Heart (tissue), 3 donors: ENCODE measurements around the gene GTPBP3.

DNA sequence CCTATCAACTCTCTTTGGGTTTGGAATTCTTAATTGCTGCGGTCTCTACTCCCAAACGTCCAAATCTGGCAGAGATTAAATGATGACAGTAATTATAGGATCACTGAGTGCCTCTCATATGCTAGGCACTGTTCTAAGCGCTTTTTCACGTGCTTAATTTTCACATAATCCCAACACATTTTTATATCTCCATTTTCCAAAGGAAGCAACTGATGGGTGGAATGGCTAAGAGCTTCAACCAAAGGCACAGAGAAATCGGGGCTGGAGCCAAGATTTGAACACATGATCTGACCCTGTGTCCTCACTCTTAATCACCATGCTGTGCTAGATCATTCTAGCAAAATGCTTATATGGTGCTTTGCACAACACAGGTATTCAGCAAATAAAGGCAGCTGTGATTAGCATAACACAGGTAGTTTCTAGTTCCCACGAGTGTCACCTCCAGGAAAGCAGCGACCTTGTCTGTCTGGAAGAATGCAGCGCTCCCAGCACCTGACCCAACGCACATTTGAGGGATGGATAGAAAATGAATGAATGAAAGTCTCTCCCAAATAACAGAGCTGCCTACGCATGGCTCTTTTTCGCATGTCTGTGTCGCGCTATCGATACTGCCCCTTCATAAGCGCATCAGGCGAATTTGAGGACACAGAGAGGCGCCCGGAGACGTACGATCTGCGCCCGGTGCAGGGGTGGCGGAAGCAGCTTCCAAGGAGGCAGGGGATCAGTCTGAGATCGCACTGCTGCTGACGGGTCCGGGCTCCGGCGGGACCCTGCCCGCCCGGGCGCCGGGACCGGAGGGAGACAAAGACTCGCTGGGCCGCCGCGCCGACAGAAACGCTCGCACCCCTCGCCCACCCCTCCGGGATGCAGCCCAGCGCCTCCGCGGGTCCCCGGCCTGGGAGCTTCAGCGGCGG is 777 bp downstream of the EPS15L1 start:
- RAMPAGE, long total RNA, 2 experiments, result no peak in any of the 2 experiments

DNA sequence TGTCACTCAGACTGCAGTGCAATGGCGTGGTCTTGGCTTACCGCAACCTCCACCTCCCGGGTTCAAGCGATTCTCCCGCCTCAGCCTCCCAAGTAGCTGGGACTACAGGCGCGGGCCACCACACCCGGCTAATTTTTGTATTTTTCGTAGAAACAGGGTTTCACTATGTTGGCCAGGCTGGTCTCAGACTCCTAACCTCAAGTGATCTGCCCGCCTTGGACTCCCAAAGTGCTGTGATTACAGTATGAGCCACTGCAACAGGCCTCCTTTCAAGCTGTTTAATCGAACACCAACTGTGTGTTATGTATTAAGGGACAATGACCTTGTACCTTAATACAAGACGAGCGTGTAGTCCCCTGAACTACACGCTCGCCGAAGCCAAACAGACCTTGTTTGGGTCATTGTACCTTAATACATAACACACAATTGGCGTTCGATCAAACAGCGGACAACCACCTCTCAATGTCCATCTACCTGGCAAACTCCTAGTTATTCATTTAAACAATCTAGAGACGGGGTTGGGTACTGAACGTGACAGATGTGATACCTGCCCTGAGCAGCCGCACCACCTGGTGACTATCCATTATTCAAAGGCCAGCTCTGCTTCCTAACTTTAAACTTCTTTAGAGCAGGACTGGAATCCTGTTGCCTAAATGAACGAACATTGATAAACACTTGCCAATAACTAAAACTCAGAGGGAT is 1.4 kb downstream of the CHERP start:
- RAMPAGE, long total RNA, 2 experiments, result no peak in any of the 2 experiments

GRCh38 chr19:16566097-16566599 is 6.1 kb downstream of the SLC35E1 start:
- RAMPAGE, long total RNA, 2 experiments, result no peak in any of the 2 experiments

GRCh38 chr19:16652329-16653058 is 7.5 kb downstream of the SMIM7 start:
- RAMPAGE, long total RNA, 2 experiments, result no peak in any of the 2 experiments

GRCh38 chr19:16836331-16836958 is 7.2 kb downstream of the SIN3B start:
- RAMPAGE, long total RNA, 2 experiments, result no peak in any of the 2 experiments

DNA sequence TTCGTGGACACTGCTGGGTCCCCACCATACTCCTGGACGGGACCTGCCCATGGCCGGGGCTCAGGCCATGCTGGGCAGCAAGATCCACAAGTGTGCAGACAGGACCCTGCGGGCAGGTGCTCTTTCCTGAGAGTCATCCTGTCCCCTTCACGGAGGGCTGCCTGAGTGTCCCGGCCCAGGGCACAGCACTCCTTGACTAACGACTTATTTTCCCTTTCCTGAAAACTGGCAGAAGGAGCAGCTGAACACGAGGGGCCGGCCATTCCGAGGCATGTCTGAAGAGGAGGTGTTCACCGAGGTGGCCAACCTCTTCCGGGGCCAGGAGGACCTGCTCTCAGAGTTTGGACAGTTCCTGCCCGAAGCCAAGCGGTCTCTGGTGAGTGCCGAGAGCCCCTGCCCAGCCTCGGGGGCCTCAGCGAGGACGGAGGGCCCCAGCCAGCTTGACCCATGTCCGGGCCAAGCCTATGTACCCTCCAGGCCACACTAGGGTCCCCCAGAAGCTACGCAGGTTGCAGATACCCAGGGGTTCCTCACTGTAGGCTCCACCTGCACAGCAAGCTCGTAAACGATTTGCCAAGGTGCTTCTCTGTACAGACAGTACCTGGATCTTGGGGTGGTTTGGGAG is 17.7 kb downstream of the SIN3B start:
- RAMPAGE, long total RNA, 2 experiments, result no peak in any of the 2 experiments

GRCh38 chr19:16871279-16872623 is 17.0 kb upstream of the F2RL3 start:
- RAMPAGE, long total RNA, 2 experiments, result no peak in any of the 2 experiments

DNA sequence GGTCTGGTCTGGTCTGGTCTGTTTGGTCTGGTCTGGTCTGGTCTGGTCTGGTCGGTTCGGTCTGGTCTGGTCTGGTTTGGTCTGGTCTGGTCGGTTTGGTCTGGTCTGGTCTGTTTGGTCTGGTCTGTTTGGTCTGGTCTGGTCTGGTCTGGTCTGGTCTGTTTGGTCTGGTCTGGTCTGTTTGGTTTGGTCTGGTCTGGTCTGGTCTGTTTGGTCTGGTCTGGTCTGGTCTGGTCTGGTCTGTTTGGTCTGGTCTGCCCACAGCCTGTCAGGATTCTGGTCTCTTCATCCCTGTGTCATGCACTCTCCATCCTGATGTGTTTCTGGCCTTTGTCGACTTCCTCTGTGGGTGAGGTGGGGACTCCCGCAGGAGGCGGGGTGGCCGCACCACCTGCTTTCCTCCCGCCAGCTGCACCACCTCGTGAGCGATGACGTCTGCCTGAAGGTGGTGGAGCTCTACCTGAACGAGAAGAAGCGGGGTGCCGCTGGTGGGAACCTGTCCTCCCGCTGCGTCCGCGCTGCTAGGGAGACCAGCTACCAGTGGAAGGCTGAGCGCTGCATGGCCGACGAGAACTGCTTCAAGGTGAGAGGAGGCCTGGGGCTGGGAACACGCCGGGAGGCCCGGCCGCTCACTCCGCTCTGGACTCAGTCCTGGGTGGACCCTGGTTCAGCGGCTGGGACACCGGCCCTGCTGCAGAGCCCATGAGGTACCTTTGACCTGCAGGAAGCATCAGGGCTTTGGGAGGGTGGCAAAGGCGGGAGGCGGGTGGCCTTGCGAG is 13.0 kb upstream of the F2RL3 start:
- RAMPAGE, long total RNA, 2 experiments, result no peak in any of the 2 experiments

DNA sequence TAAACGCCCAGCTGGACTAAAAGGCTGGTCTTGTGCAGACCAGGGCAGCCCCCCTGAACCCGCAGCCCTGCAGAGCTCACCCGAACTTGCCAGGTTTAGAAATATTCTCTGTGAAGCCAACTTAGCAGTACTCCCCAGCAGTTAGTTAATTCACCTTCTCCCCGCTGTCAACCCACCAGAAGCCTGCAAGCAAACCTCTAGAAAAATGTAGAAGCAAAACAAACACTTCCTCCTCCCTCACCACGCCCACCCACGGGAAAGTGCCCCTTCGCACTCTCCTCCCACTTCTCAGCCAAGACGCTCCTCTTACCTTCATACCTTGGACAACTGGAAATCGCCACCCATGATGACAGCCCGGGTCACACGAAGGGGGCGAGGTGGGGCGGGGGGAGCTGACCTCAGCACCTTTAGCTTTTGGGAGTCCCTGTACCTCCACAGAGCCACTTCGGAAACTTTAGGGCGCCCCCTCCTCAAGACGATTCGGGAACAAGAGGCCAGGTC is 626 bp downstream of the CPAMD8 start:
- RAMPAGE, long total RNA, 2 experiments, result no peak in any of the 2 experiments

- RAMPAGE, long total RNA, 2 experiments, result no peak in any of the 2 experiments
These were observed 19.6 kb downstream of the MYO9B start for GRCh38 chr19:17094853-17095802.

- RAMPAGE, long total RNA, 2 experiments, result no peak in any of the 2 experiments
These were observed 26.3 kb downstream of the MYO9B start for GRCh38 chr19:17101518-17102621.

- RAMPAGE, long total RNA, 2 experiments, result no peak in any of the 2 experiments
These were observed 29.1 kb downstream of the MYO9B start for GRCh38 chr19:17104690-17105156.

DNA sequence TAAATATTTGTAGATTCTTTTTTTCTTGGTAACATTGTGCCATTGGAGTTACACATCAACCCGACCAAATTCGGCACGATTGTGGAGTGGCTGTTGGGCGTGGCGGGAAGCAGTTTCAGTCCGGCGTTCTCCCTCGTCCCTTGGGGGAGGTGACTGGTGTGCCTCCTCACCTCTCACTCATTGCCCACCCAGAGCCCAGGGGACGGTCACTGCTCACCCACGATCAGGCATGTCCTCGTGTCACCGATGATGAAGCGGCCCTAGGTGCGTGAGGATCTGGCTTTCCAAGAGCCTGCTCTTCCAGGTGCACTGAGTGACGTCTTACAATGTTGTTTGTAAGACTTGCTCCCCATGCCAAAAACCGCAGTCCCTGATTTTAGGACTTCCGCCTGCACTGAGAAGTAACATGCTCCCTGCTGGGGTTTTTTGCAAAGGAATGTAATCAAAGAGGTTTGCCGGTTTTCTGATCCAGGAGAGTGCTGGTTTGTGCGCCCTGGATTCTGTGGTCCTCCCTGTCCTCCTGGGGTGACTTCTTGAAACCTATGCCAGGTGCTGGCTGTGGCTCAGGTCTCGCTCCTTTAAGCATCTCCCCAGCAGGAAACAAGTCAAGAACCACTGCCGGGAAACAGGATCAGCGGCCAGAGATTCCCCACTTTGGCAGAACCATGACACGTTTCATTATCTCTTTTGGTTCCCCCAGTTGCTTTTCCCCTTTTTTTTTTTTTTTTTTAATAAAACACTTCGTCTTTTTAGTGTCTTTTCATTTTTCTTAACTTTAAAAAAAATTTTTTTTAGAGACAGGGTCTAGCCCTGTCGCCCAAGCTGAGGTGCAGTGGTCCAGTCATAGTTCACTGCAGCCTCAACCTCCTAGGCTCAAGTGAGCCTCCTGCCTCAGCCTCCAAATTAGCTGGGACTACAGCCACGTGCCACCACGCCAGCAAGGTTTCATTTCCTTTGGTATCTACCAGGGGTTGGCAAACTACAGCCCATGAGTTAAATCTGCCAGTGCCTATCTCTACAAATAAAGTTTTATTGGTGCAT is 39.0 kb downstream of the MYO9B start:
- RAMPAGE, long total RNA, 2 experiments, result no peak in any of the 2 experiments

GRCh38 chr19:17187450-17188214 is 27.5 kb upstream of the USE1 start:
- RAMPAGE, long total RNA, 2 experiments, result no peak in any of the 2 experiments

DNA sequence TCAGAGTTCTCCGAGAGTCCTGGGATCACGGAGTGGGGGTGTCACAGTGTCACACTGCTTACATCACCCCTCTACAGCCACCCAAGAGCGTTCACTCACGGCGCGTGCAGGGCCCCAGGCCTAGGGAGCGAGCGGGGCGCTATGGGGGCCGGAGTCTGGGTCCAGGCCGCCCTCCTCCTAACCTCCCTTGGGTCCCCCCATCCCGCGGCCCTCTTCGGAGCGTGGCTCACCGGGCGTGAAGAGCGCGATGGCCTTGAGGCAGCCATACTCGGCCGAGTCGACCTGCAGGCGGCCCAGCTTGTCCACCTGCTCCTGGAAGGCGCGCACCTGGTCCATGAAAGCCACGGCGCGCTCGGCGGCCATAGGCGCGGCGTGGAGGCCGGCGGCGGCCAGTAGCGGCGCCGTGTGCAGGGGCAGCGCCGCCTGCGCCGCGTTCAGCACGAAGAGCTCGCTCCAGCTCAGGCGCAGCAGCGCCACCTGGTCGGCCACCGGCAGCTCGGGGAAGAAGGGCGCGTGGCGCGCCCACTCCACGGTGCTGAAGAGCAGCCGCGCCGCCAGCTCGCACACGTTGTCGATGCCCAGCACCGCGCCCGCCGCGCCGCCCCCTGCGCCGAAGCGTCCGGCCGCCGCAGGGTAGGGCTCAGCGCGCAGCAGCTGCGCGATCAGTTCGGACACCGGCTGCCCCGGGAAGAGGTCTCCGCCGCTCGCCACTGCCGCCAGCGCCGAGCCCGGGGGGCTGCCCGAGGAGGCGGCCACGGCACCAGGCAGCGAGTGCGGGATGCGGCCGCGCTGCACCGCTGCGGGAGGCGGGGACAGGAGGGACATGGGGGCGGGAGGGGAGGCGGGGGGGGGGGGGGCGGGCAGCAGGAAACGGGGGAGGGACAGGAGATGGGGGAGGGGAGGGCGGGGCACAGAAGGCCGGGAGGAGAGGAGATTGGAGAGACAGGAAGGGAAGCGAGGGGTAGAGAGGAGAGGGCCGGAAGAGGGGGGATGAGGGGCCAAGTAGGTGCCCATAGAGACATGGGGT is 9.6 kb downstream of the OCEL1 start:
- RAMPAGE, long total RNA, 2 experiments, result no peak in any of the 2 experiments

GRCh38 chr19:17282242-17283154 is 797 bp downstream of the ANKLE1 start:
- RAMPAGE, long total RNA, 2 experiments, result no peak in any of the 2 experiments

DNA sequence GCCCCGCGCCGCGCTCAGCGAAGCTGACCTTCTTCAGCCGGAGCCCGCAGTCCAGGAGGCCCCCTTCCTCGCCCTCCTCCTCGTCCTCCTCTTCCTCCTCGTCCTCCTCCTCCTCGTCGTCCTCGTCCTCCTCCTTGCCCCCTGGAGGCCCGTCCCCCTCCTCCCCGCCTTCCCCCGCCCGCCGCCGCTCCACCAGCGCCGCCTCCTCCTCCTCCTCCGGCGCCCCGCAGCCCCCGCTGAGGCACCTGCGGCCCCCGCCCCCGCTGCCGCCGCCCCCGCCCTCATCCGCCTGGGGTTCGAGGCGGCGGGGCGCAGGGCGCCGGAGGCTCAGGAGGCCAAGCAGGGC is 6.2 kb downstream of the ANO8 start:
- RAMPAGE, long total RNA, 2 experiments, result no peak in any of the 2 experiments

DNA sequence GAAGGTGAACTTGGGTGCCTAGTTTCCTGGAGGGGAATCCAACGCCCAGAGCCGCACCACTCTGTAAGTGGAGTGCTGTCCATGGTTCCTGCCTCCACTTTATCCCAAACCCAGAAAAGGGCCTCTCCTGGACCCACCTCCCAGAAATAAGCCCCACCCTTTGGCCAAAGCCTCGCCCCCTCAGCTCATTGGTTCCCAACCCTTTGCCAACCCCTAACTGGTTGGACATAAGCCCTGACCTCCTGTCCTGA is 2.3 kb downstream of the ANO8 start:
- RAMPAGE, long total RNA, 2 experiments, result no peak in any of the 2 experiments

DNA sequence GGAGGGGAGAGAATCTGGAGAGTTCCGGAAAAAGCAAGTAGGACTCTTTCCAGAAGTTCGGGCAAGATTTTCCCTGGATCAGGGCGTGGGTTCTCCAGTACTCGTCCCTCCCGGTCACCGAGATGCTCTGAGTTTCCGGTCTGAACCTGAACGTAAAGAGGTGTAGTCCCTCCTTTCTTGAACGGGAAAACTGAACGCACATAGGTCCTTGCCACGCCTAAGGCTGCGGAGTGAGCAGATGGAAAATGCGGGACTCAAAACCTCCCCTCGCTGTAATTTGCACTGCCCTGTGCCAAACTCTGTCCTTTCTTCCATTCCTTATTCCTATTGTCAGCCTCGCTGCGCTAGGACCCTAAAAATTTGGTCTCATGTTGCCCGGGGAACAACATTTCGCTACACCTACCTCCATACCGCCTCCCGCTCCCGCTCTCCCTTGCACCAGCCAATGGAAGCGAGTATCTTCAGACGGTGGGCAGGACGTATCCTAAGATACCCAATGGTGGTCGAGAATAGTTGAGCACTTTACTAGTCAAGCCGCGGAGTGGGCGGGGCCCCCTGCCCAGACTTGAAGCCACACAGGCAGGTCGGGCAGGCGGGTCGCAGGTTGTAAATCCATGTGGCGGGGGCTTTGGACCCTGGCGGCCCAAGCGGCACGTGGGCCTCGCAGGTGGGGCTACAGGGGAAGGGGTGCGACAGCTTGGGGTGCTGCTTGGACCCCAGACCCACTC is at the start of gene GTPBP3:
Gene GTPBP3, plus strand, starts transcription at position 556 of the 728 bp plus-strand sequence.
- RAMPAGE, long total RNA, 2 experiments, result no peak in any of the 2 experiments

DNA sequence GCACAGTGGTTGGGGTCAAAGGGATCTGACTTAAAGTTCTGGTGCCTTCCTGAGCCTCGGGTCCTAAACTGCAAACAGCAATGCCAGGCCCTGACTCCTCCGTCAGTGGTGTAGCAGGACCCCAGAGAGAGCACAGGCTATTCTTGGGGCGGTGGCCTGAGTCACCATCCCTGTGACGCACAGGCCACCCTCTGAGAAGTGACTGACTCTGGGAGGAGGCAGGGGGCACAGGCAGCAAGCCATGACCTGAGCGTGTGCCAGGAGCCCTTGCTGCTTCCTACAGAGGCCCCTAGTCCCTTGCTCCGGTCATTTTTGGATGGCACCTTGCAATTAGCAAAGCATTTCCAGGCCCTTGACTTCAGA is 18.7 kb downstream of the PLVAP start:
- RAMPAGE, long total RNA, 2 experiments, result no peak in any of the 2 experiments